Measurements from ENCODE around the genes HP and DHX38.

DNA sequence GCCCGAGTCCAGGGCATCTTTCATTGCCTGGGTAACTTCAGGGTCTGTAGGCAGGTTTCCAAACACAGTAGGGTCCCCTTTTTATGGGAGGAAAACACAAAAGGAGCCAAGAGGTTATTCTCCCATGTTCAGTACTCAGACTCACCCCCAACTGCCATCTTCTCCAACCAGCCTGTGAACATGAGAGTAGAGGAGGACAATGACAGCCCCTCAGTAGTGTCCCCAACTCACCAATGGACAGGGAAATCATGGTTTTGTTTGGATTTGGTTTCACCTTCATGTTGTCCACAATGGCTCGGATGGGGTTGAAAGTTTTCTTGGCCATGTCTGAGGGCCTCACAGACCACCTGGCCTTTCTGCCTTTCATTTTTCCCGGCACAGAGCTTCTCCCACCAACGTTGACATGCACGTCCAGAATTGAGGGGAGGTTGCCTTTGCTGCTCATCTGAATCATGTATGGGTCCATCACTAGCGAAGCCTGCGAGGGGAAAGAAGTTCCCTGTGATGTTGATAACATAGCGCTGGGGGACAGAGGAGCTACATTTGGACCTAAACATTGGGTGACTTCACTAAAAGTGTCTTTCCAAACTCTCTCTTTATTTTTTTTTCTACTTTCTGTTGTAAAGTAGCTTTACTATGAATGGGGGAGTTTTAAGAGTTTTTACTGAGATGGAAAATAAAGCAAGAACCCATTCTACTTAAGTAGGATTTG lies 786 bp downstream of the TAT start:
- RRBS = no CpG with 5 or more reads among the region's 8 CpGs

- RRBS = no CpG with 5 or more reads among the region's 2 CpGs
These were observed 16.3 kb upstream of the TAT start for GRCh38 chr16:71593240-71593515.

DNA sequence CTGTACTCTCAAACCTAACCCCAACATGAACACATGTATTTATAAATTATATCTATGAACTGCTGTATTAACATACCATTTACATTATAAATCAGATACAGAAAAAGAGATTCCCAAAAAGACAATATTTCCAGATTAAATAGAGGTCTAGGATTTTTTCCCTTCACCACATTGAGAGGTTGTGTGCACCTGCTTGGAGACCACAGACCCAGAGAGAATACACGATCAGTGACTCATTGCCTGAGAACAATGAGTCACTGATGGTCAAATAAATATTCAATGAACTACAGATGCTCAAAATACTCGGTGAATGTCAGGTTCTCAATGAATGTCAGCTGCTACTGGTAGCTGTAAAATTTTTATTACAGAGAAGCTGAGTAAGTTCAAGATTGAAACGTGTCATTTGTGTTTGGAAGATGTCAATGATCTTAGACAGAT lies 17.7 kb upstream of the MARVELD3 start:
- RRBS = no CpG with 5 or more reads among the region's 3 CpGs

DNA sequence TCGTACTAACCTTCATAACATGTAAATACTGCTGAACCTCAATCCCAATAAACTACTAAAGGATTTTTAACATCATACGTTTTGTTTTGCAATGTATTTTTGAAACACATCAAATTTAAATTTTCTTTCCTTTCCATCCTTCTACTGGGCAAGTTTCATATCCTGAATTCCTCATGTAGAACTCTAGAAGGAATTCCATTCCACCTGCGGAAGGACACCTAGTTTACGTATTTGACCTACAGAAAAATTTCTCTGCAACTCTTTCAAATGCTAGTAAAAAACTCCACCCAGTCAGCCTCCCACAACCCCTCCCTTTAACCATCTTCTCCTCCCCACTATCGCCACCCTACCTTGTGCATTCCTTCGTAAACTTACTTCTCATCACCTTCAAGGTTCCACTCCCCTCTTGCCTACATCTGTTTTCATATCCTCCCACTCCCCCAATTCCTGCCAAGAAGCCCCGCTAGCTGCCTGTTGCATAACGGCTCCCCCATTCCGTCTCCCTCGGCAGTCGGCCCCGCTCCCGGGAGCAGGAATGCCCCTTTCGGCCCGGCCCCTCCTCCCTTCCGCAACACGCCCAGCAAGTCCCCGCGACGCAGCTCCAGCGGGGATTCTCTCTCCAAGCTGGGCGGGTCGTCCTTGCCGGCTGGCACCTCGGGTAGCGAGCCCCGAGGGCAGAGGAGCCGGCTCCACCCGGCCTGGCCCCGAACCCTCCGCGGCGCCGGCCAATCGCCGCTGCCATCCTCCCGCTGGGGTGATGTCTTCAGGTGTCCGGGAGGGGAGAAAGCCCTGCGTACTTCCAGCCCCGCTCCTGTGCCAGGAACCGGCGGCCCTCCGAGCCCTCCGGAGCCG lies 1.7 kb downstream of the PHLPP2 start:
- RRBS = 3% methylated on average over 18 of the region's 45 CpGs

GRCh38 chr16:71745063-71745743 lies 20.7 kb upstream of the PHLPP2 start:
- RRBS = no CpG with 5 or more reads among the region's 3 CpGs

DNA sequence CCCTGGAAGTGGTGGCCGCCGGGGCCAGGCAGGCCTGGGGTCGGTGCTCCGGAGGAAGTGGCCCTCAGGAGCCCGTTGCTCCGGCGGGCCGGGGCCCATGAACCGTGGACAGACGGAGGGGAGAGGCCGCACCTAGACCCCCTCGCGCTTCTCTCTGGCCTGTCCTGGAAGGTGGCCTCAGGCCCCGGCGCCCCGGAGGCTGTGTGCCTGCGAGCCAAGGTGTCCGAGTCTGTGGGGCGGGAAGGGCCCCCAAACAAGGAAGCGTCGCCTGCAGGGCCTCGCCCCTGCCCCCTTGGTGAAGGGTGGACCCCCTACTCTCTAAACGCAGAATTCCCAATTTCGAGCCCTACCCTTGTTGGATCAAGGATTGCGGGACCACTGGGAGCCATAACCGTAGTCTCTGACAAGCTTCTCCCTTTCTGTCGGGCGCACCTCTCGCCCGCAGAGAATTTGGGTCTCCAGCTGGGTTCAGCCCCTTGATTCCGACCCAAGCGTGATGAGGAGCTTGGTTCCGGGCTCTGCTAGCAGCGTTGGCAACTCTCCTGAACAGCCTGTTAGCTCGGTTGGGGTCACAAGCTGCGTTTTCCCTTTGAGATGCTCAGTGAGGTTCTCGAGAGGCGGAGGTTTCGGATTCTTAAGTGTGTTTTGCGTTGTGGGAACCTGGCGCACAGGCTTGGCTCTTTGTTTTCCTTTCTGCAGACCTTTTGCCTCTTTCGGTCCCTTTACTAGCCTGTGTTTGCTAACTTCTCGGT lies 513 bp downstream of the ATXN1L start:
- RRBS = 2% methylated on average over 6 of the region's 43 CpGs

GRCh38 chr16:71859908-71860843 lies 14.4 kb downstream of the ATXN1L start:
- RRBS = 98% methylated on average over 13 of the region's 37 CpGs

GRCh38 chr16:71881155-71881577 lies 2.8 kb downstream of the ZNF821 start:
- RRBS = no CpG with 5 or more reads among the region's 1 CpG

GRCh38 chr16:72013025-72013747 lies 4.6 kb downstream of the DHODH start:
- RRBS = 25% methylated on average over 2 of the region's 9 CpGs

GRCh38 chr16:72016190-72016794 lies 7.7 kb downstream of the DHODH start:
- RRBS = no CpG with 5 or more reads among the region's 3 CpGs

DNA sequence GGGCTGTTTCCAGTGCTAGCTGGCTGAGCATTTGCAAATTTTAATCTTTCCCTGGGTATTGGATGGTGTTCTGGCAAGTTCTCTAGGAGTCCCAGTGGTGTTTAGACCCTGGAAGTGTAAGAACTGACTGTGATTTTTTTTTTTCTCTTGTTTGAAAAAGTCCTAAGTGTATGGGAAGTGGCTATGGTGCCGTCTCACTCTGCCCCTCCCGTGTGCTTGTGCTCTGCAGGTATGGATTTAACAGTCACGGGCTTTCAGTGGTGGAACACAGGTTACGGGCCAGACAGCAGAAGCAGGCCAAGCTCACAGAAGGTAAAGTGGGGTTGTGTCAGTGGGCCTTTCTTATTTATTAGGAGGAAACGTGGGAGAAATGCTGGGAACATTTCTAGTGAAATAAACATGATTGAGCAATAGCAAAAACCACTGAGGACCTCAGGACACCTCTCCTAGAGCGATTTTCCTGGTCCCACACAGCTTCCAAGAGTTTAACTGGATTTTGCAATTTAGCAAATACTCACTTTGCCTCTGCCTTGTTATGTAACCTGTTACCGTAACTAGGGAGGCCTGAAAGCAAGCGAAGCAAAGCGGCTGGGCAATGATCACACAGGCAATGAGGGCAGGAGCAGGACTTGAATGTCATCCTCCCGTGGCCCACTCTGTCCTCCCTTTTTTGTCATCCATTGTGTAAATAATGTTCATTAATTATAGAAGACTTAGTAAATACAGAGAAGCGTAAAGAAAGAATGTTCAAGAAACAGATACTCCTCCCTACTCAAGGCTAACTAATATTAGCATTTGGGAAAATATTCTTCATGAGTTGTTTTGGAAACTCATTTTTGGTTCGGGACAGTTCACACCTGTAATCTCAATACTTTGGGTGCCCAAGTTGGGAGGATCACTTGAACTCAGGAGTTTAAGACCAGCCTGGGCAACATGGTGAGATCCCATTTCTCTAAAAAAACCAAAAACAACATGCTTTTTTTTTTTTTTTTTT lies 8.5 kb downstream of the DHODH start:
- RRBS = no CpG with 5 or more reads among the region's 12 CpGs

GRCh38 chr16:72054240-72054877 lies at the start of gene HP:
TSS of gene HP (plus strand) at chr16:72054505.
- RRBS = no CpG with 5 or more reads among the region's 5 CpGs

DNA sequence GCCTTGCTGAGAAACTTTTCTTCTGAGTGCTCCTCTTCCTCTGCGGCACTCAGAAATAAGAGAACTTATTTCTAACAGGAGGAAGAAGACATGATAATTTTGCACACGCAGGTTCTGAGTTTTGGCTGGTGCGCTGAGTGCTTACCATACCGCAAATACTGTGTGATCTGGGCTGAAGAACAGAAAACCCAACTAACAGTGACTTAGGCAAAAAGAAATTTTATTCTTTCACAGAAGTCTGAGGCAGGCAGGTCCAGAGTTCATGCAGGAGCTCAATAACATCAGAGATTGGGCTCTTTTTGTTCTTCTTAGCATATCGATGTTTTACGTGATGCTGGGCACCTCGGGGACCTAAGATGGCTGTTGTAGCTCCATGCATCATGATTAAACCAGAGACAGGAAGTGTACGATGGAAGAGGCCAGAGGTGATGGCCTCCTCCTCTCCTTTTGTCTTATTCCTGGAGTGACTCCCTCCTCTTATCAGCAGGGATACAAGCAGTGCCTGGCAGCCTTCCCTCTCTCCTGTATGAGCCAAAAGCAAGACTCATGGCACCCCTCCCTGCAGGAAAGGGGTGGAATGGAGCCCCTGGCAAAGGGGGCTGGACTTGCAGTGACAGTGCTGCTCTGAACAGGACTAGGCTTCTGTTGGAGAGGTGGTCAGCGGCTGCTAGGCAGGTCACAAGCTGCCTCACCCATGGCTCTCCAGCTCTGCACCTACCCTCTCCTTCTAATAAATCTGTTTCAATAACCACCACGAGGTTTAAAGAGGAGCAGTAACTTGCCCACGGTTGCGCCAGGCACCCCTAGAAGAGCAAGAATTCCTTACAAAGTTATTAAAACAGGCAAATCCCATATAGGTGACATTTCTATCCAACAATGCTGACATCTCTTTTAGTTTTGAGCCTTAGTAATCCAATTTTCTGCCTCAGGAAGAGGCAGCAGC lies 8.5 kb downstream of the TXNL4B start:
- RRBS = no CpG with 5 or more reads among the region's 12 CpGs

DNA sequence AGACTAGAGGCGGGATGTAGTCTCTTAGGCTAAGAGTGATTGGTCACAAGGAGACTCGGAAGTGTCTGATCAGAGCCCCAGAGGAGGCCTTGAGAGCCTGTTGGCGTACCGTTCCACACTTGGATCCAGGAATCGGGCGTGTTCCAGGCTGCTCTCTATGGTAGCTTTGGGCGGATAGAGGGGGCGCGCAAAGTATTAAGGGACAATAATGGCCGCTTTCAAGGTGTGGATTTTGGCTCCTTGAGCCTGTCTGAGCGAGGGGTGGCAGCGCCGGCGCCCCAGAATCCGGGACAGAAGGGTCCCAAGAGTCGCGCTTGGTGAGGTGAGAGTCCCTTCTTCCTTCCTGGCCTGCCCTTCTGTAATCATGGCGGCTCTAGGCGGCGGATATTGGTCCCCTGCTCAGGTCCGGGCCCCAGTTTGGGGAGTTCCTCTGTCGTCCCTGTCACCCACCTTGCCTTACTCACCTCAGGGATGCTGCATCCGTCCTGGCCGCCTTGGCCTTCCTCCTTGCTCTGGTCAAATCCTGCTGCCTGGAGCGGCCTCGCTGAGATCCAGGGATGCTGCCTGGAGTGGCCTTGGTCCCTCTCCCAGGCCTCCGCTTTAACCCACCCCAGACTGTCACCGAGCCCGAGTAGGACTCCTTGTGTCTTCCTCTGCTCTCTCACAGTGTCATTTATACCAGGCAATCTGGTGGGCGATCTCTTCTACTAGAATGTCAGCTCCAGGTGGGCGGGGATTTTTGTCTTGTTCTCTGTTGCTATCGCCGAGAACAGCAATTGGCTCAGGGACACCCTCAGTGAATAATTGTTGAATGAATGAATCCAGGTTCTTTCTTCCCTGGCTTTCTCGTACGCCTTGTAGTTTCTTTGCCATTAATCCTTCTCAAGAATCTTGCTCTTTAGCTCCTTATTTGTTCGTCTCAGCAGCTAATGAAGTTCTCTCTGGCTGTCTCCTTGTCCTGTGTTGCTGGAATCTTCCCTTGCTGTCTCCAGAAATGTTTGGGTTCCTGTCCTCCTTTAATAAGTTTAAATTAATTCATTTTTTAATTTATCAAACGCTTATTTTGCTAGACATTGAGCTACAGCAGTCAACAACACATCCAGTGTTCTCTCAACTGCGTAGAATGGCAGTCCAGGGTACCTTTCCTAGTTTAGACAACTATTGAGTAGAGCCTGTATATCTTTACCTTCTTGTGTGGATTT lies at the start of gene DHX38:
DHX38 (plus strand) TSS at position 118 of the 1,202 bp plus-strand sequence.
- RRBS = no CpG with 5 or more reads among the region's 38 CpGs

GRCh38 chr16:72095915-72096437 lies 2.3 kb downstream of the DHX38 start:
- RRBS = no CpG with 5 or more reads among the region's 9 CpGs

DNA sequence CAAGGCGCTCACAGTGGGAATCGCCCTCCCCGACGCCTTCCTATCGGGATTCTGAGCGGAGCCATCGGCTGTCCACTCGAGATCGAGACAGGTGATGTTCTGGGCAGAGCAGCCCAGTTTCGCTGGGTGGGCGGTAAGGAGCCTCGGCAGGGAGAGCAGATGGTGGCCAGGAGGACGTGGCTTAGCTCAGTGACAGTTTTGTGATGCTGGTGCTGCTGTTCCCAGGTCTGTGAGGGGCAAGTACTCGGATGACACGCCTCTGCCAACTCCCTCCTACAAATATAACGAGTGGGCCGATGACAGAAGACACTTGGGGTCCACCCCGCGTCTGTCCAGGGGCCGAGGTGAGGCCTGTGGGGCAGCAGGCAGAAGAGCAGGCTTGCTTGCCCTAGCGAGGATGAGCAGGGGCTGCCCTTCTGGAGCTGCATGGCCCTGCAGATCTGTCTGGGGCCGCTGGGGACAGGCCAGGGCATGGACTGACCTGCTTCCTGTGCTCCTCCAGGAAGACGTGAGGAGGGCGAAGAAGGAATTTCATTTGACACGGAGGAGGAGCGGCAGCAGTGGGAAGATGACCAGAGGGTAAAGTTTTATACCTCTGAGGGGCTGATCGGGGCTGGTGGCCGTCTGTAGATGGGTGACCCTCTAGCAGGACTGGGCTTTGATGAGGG lies 5.2 kb downstream of the DHX38 start:
- RRBS = no CpG with 5 or more reads among the region's 28 CpGs

GRCh38 chr16:72794665-72795053 lies 253.3 kb downstream of the ZFHX3 start:
- RRBS = no CpG with 5 or more reads among the region's 8 CpGs

DNA sequence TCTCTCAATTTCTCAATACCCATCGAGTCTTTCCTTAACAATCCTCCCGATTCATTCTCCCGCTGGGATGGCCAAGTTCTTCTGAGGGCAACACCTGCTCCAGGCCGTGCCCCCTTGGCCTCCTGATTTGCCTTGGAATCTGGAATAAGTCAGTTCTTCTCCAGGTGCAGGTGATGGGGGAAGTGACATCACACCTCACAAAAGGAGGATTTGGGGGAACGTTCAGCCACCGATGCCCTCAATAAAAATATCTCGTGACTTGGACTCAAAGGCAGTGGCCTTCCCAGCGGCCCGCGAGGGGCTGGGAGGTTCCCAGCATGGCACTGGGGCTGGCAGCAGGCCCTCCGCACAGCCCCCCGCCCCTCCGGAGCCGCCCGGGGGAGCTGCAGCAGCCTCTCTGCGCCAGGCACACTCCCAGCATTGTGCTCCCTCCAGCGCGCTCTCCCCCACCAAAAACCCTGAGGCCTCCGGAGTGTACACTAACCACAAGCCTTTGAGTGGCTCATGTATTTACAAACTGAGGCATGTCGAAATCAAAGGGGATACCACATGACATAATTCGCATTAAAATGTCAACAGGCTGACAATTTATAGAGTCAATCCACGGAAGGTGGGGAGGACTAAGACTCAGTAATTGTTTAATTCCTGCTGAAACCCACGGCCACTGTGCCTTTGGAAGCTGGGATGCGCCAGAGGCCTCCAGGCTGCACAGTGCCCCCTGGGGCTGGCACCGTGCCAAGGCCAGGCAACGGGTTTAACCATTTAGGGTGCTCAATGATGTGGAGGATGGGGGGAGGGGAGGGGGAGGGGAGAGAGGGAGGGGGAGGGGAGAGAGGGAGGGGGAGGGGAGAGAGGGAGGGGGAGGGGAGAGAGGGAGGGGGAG lies 120.4 kb downstream of the ZFHX3 start:
- RRBS = 22% methylated on average over 5 of the region's 26 CpGs

DNA sequence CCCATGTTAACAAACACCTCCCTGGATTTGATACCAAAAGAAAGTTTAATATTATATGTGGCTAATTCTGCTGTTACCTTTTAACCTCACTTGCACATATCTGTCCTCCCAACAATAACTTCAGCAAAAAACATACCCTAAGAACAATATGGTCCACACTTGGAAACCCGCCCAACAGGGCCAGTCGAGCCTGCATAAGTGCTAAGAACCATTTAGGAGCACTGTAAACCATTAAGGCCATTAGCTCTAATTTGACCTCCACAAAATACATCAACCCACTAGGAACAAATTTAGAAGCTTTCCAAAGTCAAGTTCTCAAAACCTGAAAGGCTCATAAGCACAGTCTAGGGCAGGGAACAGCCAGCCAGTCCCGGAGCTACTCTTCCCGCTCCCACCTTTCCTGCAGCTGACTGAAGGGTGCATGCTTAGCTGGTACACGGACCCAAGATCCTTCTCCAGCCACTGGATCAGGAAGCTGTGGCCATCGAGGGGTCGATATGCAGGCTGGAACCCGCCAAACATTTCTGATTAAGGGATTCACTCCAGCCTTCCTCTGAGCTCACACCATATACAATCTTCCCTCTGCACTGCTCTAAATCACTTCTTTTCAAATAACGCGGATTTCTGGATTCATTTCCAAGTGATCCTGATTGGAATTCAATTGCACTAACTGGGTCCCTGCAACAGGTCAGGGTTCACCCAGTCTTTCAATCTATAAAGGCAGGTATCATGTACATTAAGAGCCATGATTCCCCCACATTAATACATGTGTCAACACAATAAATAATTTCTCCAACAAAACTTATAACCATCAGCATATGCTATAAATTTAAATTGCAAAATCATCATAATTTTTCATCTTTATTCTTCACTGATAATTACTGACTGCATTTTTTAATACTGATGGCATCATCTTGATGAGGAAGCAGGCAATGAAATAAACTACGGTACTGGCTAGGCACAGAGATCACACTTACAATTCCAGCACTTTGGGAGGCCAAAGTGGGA lies 59.7 kb downstream of the ZFHX3 start:
- RRBS = no CpG with 5 or more reads among the region's 11 CpGs

- RRBS = 93% methylated on average over 4 of the region's 26 CpGs
These were observed 47.6 kb downstream of the ZFHX3 start for GRCh38 chr16:72999892-73001074.

Data from mononuclear cell (primary cell).